ENCODE data around the gene NAAA.

GRCh38 chr4:73258999-73260048, 726 bp upstream of the ANKRD17 start:
- RRBS, result under 1% methylated on average over 12 of the region's 56 CpGs

DNA sequence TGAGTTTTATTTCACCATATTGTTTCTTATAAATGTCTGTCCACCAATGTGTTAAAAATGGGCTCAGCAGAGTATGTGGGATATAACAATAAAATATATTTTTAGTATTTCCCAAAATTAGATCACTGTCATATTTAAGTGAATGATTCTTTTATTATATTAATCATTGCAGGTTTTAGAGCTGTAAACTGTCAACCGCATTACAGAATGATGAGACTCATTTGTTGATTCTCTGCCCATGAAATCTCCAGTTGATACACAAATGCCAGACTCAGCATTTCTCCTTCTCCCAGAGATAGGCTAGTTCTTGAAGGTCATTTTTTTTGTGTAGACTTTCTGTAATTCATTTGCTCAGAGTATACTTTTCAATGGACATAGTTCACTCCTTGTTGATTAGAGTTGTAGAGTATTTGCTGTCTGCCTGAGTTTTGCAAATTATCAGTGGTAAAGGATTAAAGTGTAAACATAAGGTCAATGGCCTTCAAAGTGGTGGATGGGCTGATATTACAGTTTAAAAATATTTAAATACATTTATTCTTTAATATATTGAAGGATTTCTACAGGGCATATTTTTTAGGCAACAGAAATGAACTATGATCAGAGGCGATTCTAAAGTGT, 15.2 kb upstream of the ALB start:
- RRBS, result no CpG with 5 or more reads among the region's 2 CpGs

GRCh38 chr4:73408156-73409061, 4.3 kb downstream of the ALB start:
- RRBS, result no CpG with 5 or more reads among the region's 4 CpGs

DNA sequence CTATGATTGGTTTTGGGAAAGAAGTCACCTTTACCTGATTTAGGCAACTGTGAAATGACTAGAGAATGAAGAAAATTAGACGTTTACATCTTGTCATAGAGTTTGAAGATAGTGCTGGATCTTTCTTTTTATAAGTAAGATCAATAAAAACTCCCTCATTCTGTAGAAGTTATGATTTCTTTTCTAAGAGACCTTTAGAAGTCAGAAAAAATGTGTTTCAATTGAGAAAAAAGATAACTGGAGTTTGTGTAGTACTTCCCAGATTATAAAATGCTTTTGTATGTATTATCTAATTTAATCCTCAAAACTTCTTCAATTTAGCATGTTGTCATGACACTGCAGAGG, 7.2 kb downstream of the ALB start:
- RRBS, result no CpG with 5 or more reads among the region's 1 CpG

DNA sequence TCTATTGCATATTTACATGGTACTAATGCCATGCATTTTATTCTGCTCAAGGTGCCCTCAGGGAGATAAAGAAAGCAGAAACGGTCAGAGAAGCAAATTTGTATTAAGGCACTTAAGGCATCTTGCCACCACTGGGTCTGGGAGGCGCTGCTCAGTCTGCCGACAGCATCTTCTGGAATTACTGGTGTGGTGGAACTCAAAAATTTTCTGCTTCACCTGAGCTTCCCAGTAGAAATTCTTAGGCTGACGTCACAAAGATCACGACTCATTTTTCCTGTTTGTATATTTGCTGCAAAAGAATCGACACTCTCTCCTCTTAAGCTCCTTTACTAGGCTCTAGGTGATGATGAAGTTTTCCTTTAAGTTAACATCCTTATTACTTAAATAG, 3.0 kb downstream of the RASSF6 start:
- RRBS, result no CpG with 5 or more reads among the region's 6 CpGs

DNA sequence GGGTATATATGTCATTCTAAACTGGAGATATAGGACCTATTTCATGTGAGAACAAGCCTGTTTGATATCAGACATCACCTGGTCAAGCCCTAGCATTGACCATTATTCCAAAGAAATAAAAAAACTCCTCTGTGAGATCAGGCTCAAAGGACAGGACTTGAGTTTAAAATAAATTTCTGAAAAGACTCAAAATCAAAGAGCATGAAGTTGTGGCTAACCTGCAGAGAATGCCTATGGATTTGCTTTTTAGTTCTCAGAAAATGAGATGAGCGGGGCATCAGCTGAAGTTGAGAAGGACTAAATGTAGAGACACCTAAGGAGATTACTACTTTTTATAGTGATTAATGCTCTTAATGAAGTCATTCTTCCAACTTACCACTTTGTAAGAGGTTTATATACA, 24.2 kb upstream of the CXCL8 start:
- RRBS, result no CpG with 5 or more reads among the region's 1 CpG

DNA sequence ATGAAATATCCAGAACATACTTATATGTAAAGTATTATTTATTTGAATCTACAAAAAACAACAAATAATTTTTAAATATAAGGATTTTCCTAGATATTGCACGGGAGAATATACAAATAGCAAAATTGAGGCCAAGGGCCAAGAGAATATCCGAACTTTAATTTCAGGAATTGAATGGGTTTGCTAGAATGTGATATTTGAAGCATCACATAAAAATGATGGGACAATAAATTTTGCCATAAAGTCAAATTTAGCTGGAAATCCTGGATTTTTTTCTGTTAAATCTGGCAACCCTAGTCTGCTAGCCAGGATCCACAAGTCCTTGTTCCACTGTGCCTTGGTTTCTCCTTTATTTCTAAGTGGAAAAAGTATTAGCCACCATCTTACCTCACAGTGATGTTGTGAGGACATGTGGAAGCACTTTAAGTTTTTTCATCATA, 2.3 kb downstream of the CXCL8 start:
- RRBS, result no CpG with 5 or more reads among the region's 2 CpGs

GRCh38 chr4:73917297-73917918, 48.2 kb downstream of the CXCL1 start:
- RRBS, result no CpG with 5 or more reads among the region's 5 CpGs

DNA sequence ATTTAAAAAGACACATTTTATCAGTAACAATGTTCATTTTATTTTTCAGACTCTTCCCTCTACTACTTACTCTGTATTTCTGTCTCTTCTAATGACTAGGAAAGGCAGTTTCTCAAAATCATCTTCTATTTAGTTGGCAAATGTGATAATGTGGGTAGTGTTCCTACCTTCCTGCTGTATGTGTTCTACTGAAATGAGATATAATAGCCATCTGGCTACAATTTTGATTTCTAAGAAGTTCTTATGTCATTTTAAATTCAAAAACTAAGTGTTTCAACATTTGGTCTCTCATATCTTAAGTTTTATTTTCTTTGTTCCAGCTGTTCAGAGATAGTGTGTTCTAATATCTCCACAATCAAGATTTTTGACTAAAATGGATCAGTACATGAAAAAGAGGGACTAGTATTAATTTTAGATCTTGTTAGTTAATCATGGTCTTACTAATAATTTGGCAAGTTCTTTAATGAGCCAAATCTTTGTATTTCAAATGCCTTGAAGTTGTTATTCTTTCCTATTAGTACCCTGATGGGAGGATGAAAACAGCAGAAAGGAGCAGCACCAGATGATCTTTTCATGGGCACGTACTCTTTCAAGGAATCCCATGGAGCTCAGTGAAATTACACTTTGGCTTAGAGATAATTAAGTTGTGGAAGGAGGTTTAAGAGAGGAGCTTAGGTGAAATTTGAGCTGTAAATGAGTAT, 3.5 kb downstream of the MTHFD2L start:
- RRBS, result no CpG with 5 or more reads among the region's 1 CpG

DNA sequence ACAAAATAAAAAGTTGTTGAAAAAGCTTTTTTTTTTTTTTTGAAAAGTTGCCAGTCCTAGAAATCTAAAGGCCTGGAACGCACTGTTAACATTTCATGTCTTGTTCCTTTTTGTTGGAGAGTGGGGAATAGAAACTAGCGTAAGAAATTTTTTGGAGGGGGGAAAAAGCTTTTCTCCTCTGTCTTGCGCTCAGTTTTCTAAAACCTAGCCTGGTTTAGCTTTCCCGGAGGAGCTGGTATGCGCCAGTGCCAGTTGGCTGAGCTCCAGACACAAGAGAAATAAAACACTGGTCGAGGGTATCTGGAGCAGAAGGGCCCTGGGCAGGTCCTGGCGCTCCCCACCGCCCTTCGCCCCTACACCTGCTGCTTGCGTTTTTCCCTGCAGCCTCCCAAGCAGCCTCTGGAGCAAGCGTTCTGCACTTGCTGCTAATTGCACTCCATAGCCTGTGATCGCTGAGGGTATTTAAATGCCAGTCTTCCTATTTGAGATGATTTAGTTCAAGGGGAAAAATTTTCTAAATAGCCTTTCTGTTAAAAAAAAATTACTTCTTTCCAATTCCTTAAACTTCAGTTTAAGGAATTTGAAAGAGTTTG, 791 bp downstream of the EREG start:
- RRBS, result no CpG with 5 or more reads among the region's 12 CpGs

GRCh38 chr4:74448545-74449434, 3.9 kb downstream of the AREG start:
- RRBS, result no CpG with 5 or more reads among the region's 6 CpGs

DNA sequence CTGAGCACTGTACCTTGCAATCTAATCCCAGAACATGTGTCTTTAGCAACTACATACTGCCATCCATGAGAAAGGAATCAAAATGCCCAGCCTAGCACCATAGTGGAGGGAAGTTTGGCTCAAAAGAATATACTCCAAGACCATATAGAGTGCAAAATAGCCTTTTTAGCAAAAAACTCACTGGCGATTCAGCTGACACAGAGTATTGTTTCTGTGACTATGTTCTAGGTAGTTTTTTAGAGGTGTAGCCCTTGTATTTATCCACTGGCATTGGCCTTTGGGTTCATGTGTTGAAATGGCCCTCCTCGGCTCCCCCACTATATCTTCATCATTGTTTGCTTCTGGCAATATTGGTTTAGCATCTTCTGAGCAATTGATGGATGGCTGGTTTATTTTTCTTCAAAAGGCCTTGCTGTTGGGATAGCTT, 27.6 kb downstream of the AREG start:
- RRBS, result no CpG with 5 or more reads among the region's 2 CpGs

DNA sequence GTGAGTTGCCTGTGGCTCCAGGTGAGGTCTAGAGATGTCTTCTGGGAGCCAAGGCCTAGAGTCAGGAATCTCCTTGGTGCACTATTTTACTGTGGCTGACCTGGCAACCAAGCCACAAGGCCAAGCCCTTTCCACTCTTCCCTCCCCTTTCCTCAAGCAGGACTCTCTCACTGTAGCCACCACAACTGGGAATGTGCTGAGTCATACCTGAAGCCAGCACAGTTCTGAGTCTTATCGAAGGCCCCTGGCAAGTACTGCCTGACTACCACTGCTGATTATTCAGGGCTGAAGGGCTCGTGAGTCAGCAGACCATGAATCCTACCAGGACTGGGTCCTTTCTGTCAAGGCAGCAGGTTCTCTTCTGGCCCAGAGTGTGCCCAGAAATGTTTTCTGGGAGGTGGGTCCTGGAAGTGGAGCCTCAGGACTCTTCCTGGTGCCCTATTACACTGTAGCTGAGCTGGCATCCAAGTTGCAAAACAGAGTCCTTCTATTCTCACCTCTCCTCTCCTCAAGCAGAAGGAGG, 111.6 kb downstream of the BTC start:
- RRBS, result no CpG with 5 or more reads among the region's 2 CpGs

DNA sequence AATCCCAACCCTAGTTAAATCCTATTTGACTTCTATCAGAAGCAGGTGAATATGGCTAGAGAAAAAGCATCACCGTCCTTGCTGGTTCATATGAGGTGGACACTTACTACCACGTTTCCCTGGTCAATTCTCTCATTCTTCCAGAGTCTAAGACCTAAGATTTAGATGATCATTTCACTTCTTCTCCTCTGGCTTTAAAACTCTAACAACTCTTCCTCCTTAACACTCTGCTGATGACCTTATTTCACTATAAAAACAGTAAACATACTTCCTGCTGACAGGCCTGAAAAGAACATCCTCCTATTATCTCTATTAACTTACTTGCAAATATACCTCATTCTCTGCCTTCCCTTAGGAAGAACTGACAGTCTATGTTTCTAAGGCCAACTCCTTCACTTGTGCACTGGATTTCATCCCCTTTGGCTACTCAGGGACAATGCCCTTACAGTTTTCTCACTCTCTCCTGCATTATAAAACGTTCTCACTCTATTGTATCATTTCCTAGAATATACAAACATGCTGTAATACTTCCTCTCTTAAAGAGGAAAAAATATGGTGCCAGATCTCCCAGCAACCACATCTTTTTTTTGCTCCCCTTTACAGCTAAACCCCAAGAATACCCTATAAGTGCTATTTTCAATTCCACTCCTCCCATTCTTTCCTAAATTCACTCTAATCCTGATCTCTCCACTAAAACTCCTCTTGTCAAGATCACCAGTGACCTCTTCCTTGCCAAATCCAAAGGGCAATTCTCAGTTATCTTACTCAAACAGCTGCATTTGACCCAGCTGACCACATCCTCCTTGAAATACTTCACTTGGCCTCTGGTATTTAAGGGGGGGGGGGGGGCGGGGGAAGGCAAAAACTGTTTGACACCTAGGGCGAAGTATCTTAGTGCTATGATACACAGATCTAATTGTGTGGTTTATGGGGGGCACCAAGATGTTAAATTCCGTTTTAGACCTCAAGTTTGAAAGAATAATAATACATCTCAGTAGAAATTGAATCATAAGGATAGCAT, 1.8 kb downstream of the RCHY1 start:
- RRBS, result no CpG with 5 or more reads among the region's 6 CpGs

GRCh38 chr4:75630831-75631138, 457 bp upstream of the CDKL2 start:
- RRBS, result no CpG with 5 or more reads among the region's 16 CpGs

DNA sequence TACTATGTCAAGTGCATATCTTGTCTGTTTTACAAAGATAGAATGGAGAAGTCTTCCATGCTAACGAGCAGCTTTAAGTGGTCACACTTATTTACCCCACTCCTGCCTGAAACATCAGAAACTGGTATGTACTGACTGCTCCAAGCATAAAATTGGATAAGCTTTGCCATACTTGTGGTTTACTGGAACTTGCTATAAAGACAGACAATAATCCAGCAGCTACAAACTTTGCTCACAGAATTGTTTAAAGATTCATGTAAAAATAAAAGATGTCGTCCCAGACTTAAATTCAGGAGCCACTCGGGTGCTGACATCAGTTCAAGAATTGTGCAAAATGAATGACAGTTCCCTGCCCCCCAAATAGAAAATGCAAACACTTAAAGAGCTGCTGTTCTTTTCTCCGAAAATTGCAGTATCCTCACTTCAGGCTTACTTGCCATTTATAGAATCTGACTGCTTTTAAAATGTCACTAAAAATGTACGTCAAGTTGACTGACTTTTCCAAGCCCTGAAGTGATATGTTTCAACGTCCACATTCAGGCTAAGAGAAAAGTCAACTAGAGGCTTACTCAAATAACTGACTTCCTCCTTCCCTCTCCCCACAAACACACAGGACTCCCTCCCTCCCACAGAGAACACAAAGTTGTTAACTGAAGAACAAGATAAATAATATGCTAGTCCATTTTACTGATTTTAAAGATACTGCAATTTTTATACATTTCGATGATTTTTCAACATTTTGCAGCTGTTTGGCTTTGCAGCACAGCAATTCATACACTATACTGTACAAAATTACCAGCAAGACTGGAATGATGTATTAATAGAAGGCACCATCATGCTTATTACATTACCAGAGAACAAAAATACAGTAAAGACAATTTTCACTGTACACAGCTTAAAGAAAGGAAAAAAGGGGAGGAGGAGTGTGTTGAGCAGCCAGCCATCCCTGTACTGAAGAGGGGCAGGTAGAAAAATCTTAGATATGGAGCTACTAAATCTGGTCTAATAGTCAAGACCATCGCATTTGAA, 13.7 kb upstream of the CDKL2 start:
- RRBS, result no CpG with 5 or more reads among the region's 8 CpGs

GRCh38 chr4:75649455-75649656, 19.0 kb upstream of the CDKL2 start:
- RRBS, result no CpG with 5 or more reads among the region's 2 CpGs

DNA sequence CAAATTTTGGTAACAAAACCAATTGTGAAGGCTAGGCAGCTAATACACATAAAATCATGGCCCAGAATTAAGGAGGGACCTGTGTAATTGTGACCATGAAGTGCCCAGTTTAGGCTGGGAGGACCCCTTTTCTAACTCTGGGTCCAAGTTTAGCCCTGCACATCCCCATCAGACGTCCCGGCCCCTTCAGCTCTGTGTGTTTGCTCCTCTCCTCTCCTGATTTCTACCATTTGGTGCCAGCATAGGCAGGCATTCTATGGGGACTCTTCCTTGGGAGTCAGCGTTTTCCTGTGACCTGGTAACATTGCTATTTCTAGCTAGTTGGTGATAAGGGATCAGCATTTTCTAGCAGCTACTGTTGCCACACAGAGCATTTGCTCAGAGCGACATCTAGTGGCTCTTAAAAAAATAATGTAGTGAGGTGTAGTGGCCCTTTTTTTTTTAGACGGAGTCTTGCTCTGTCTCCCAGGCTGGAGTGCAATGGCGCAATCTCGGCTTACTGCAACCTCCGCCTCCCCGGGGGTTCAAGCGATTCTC, 54.1 kb downstream of the PPEF2 start:
- RRBS, result no CpG with 5 or more reads among the region's 10 CpGs

- RRBS, result 1% methylated on average over 33 of the region's 72 CpGs
Measured at GRCh38 chr4:75940707-75941464, at the start of gene NAAA. TSS of gene NAAA (minus strand) at chr4:75941013.

DNA sequence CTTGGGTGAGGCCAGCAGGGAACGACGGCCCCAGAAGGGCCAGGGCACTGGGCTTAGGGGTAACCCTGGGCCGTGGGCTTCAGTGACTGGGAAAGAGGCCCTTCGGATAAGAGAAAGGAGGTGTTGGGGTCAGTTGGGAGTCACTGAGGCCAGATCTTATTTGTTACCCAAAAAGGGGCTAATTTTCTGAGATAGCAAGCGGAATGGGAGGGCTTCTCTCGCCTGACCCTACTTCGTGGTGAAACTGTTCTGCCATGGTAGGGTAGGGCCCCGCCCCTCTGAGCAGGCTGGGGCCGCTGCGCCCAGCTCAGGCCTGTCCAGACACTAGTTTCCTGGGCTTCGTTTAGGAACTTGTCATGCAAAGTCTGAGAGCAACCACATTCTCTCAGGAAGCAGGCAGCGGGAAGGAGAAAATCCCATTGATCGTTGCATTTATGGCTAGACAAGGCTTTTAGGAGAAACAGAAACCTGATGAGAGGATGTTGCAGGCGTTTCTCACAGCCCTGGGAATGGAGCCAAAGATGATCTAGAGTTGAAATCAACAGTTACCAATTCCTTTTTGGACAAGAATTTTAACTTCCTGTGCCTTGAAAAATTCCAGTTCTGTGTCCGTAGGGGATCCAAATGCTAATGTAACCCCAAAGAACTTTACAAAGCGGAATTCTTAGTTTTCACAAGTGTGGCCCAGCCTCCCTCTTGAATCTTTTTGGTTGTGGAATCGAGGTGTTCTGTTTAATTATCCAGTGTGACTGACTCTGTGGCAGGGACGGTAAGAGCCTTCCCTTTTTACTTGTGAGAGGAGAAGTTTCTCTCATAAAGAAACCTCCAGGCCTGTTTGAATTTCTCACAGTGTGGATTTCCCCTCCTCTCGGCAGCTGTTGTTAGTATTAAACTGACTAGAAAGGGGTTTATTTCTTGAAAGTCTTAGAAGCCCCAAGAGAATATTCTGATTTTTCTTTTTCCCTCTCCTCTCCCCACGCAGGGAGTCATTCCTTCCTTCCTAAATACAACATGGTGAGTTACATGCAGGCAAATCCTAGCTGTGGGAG, 4.5 kb upstream of the CXCL9 start:
- RRBS, result no CpG with 5 or more reads among the region's 20 CpGs

Data from retinal pigment epithelial cell (primary cell).